Skeletal muscle tissue (tissue), 7 donors: ENCODE results near the genes ARHGEF26 and RARRES1.

DNA sequence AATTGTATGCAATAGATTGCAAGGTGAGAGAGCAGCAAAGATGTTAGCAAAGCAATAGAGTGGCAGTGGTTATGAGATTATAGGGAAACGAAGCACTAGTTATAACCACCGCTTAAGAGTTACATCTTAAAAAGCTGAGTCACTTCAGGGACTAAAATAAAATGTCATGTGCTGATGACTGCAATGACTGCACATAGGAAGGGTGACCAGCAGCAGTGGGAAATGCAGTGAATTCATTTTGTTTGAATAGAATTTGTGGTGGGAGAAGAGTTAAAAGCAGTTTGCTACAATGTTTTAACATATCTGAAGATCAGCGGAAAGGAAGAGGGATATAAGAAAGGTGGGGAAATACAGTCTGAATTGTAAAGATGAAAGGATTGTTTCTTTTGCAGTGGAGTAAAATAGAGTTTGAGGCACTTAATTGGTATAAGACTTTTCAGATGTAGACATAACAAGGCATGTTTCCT, 127.4 kb downstream of the RAP2B start:
- PRO-cap, 3 experiments = no peak in any of the 3 experiments
- RAMPAGE, long total RNA = no peak
- RRBS, 2 experiments = no CpG with 5 or more reads among the region's 3 CpGs

GRCh38 chr3:154121131-154121547, at the start of gene ARHGEF26:
Gene ARHGEF26 (plus strand): TSS chr3:154121390.
- PRO-cap, 3 experiments = peak in 2 of 3 experiments; most common plus-strand start chr3:154121438 (in 2); most common minus-strand start chr3:154121269 (in 1)
- RAMPAGE, long total RNA = no peak
- RRBS, 2 experiments = 0 to 4% methylated on average over 12 of the region's 45 CpGs

DNA sequence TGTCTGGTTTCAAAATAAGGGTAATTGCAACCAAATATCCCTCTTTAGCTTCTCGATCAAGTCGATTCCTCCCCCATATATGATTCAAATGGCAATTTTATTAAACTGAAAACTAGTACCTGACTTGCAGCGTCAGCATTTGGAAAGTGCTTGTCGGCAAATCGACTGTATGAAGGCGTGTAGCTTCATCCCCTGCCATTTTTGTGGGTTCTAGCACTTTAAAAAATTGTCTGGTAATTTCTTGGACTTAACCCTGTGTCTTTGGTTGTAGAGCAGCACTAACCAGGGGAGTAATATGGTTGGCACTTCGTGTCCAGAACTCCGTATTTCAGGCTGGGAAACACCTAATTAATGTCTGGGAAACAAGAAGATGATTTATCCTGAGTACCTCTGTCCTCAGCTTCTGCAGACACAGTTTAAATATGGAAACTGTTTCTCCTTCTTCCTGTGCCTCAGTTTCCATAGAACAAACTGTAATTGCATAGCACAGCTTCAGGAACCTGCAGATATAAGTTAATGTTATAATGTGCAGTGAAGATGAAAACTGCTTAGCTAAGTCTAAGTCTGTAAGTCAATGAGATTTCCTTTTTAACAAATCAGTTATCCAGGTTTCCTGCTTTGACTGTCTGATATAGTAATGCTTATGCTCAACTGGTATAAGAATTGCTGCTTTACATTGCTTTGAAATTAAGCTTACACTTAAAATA, 731 bp downstream of the MME start:
- PRO-cap, 3 experiments = no peak in any of the 3 experiments
- RAMPAGE, long total RNA = no peak
- RRBS, 2 experiments = no CpG with 5 or more reads among the region's 8 CpGs

GRCh38 chr3:156148881-156149415, 28.6 kb downstream of the KCNAB1 start:
- PRO-cap, 3 experiments = no peak in any of the 3 experiments
- RAMPAGE, long total RNA = no peak
- RRBS, 2 experiments = no CpG with 5 or more reads among the region's 8 CpGs

DNA sequence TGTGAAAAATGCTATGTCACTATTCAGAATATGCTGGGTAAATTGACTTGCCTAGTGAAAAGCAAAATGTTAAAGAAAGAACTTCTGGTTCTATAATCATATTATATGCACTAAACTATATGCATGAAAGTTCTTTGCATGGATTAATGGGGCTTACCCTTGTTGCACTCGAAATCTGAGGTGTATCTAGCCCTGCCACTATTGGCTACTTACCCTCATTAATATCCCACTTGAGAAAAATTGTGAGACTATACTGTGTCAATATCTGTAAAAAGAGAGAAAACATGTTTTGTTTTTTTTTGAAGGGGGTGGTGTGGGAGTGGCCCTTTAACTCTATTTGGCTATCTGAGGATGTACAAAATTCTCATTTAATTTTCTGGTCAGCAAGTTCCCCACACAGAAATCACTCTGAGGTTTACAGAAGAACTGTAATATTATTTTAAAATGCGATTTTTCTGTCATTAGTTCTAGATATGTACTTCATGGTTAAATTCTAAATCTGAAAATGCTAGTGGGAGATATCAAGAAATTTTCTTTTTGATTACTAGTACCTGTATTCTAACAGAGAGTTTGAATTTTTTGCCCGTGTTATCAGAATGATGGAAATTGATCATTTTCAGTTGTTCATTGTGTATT, 16.9 kb downstream of the SSR3 start:
- PRO-cap, 3 experiments = no peak in any of the 3 experiments
- RAMPAGE, long total RNA = no peak
- RRBS, 2 experiments = no CpG with 5 or more reads among the region's 3 CpGs

- PRO-cap, 3 experiments = no peak in any of the 3 experiments
- RAMPAGE, long total RNA = no peak
- RRBS, 2 experiments = no CpG with 5 or more reads among the region's 6 CpGs
These were observed 12.3 kb downstream of the SSR3 start for GRCh38 chr3:156542134-156543494.

DNA sequence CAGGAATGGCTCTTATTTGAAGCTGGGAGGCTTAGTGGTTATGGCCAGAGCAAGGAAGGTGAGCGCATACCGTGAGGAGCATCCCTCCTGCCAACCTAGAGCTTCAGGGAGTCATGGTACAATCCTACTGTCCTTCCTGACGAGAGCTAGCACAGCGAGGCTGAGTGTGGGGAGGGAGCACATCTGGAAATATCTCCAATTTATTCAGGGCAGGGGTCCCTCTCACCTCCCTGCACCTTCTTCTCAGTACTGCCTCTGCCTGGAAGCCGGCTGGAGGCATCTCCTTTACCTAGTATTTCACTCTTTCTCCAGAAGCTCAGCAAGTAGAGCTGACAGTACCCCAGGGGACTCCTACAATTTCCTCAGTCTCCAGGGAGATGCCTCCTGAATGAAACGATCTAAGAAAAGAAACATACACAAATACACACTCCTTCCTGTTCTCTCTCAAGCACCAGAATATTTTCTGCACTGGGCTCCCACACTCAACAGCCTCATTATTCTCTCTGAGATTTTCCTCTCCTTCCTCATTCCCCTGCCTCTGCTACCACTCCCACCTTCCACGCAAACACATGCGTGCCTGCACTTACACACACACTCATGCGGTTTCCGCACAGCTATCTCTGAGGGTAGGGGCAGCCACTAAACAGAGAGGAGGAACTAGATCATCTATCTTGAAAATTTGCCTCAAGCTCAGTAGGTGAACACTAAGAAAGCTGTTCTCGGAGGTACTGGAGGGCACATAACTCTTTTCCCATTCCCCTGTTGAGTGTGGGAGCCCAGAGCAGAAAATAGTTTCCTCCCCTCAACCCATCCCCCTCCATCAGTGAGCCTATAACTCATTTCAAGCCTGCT, 30.8 kb upstream of the TIPARP start:
- PRO-cap, 3 experiments = no peak in any of the 3 experiments
- RAMPAGE, long total RNA = no peak
- RRBS, 2 experiments = no CpG with 5 or more reads among the region's 11 CpGs

DNA sequence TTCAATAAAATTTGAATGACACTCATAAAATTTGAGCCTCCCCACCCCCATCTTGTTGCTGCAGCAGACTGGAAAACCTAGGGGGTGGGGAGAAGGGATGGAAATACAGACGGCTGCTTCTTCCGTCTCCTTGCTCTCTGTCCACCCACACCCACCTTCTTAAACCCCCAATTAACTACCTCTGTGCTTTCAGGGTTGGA, 16.1 kb upstream of the TIPARP start:
- PRO-cap, 3 experiments = no peak in any of the 3 experiments
- RAMPAGE, long total RNA = no peak
- RRBS, 2 experiments = no CpG with 5 or more reads among the region's 2 CpGs

GRCh38 chr3:156707243-156707704, 32.9 kb downstream of the TIPARP start:
- PRO-cap, 3 experiments = no peak in any of the 3 experiments
- RAMPAGE, long total RNA = no peak
- RRBS, 2 experiments = no CpG with 5 or more reads among the region's 5 CpGs

DNA sequence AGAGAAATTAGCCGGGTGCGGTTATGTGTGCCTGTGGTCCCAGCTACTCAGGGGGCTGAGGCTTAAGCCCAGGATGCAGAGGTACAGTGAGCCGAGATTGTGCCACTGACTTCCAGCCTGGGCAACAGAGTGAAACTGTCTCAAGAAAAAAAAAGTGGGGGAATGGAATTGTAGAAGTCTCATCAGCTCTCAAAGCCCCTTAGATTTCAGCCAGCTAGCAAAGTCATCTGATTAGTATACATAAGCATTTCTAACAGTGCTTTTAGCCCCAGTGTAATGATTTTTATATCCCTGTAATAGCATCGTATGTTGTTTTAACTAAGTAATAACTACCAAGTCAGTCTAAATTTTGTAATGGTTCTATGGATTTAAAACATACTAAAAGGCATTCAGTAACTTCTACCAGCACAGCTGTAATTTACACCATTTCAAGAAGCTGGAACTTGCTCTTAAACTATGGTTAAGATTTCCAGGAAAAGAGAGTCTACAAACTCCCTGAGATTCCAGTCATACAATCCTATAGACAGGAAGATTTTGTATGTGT, 33.4 kb downstream of the TIPARP start:
- PRO-cap, 3 experiments = no peak in any of the 3 experiments
- RAMPAGE, long total RNA = no peak
- RRBS, 2 experiments = no CpG with 5 or more reads among the region's 4 CpGs

GRCh38 chr3:157045281-157045948, 114.5 kb downstream of the CCNL1 start:
- PRO-cap, 3 experiments = no peak in any of the 3 experiments
- RAMPAGE, long total RNA = no peak
- RRBS, 2 experiments = no CpG with 5 or more reads among the region's 11 CpGs

DNA sequence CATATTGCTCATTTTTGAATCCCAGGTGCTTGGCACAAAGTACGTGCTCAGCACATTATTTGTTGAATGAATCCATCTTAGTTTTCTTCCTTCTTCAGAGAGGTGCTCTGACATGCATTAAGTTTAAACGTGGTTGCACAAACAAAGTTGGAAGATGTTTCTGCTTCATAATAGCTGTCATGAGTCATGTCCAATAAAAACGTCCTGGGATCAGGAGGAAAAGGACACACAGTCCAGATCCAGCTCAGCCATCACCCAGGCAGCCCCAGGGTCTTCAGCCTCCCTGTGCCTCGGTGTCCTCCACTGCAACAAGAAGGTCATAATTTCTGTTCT, 55.5 kb downstream of the CCNL1 start:
- PRO-cap, 3 experiments = peak in 1 of 3 experiments; most common plus-strand start position 236 of the sequence (in 1)
- RAMPAGE, long total RNA = no peak
- RRBS, 2 experiments = no CpG with 5 or more reads among the region's 4 CpGs

DNA sequence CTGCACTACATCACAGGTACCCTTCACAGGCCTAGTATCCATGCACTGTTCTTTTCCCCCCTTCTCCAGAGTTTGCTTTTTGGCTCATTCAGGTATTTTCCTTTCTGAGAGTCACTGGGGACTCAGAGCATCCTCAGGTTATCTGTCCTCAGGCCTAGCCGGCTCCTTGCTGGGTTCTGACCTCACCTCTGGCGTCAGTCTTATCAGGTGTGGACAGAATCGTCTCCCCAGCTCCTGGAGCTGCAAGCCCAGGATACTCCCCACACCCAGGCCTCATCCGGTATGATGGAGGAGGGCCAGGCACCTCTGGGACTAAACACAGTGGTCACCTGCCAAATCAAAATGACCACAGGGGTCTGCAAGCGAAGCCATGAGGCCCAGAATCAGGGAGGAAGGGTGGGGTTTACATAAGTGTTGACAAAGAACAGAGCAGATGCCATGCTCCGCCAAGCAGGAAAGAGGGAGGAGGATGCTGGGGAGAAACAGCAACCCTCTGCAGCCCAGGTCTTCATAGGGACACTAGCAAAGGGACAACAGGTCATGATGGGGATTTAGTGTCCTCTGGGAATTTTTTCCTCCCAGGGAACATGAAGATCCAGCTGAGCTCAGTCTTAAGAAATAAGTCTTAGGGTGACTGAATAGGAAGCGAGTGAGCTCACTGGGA, 50.3 kb downstream of the CCNL1 start:
- PRO-cap, 3 experiments = no peak in any of the 3 experiments
- RAMPAGE, long total RNA = no peak
- RRBS, 2 experiments = 87 to 97% methylated on average over 3 of the region's 7 CpGs

GRCh38 chr3:157120122-157120396, 39.9 kb downstream of the CCNL1 start:
- PRO-cap, 3 experiments = no peak in any of the 3 experiments
- RAMPAGE, long total RNA = no peak
- RRBS, 2 experiments = no CpG with 5 or more reads among the region's 16 CpGs

- PRO-cap, 3 experiments = no peak in any of the 3 experiments
- RAMPAGE, long total RNA = no peak
- RRBS, 2 experiments = no CpG with 5 or more reads among the region's 2 CpGs
These were observed 37.2 kb downstream of the CCNL1 start for GRCh38 chr3:157122725-157123230.

GRCh38 chr3:157156305-157156718, 3.6 kb downstream of the CCNL1 start:
- PRO-cap, 3 experiments = no peak in any of the 3 experiments
- RAMPAGE, long total RNA = no peak
- RRBS, 2 experiments = no CpG with 5 or more reads among the region's 2 CpGs

DNA sequence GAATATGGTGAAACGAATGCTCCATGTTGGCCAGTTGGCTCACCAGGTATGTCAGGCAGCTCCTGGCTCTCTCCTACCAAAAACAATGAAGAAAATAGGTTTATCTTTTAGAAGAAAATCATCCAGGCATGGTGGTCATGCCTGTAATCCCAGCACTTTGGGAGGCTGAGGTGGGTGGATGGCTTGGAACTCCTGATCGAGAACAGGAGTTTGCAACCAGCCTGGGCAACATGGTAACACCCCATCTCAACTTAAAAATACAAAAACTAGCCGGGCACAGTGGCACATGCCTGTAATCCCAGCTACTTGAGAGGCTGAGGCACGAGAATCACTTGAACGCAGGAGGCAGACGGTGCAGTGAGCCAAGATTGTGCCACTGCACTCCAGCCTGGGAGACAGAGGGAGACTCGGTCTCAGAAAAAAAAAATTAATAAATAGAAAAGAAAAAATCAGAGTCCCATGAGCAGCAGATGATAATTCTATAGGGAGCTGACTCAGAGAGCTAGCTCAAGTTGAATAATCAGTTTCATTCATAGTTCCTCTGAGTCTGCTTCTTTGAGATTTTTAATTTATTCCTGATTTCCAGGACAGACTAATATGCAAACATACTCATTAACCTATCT, 55.2 kb upstream of the PTX3 start:
- PRO-cap, 3 experiments = no peak in any of the 3 experiments
- RAMPAGE, long total RNA = no peak
- RRBS, 2 experiments = no CpG with 5 or more reads among the region's 7 CpGs

- PRO-cap, 3 experiments = peak in 2 of 3 experiments; most common plus-strand start chr3:158732201 (in 1); most common minus-strand start chr3:158732049 (in 1)
- RAMPAGE, long total RNA = no peak
- RRBS, 2 experiments = 2% methylated on average over 74 of the region's 103 CpGs
These were observed at the start of gene RARRES1 for GRCh38 chr3:158731971-158732919. Gene RARRES1 (minus strand): TSS chr3:158732457.

DNA sequence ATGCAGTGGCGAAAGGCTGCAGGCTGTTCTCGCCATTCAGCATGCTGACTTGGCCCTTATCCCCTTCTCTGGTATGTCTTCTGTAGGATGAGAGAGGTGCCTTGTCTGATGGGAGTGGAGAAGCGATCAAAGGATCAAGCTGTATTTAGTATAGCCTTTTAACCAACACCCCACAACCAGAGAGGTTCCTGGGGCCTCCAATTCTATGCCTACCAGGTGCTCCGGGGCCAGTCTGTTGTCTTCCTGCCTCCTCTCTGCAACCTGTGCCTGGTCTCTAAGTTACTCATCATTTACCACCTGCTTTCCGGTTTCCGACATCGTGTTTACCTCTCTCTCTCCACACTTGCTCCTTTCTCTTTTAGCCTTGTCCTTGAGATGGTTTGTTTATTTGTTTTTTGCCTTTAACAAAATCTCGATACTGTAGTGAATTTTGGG, 31.5 kb upstream of the MFSD1 start:
- PRO-cap, 3 experiments = no peak in any of the 3 experiments
- RAMPAGE, long total RNA = no peak
- RRBS, 2 experiments = 93 to 94% methylated on average over 2 of the region's 8 CpGs

DNA sequence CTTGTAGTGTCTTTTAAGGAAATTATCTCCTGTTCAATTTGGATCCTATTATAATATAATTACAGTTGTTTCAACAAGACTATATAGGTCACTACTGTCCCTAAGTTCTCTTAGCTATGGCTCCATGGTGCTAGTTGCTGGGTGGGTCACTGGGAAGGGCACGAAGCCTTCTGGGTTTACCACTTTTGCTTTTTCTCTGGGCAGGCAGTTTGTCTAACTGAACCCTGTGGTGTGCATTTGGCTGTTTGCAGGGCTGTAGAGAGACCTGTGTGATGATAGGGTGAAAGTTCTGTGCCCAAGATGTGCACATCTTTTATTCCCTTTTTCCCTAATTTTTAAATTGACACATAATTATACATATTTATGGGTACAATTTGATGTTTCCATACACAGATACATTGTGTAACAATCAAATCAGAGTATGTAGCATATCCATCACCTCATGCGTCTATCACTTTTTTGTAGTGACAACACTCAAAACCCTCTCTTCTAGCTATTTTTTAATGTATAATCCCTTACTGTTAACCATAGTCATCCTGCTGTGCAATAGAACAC, 16.1 kb downstream of the MFSD1 start:
- PRO-cap, 3 experiments = no peak in any of the 3 experiments
- RAMPAGE, long total RNA = no peak
- RRBS, 2 experiments = no CpG with 5 or more reads among the region's 2 CpGs